ENCODE measurements around a stretch of chr10.

DNA sequence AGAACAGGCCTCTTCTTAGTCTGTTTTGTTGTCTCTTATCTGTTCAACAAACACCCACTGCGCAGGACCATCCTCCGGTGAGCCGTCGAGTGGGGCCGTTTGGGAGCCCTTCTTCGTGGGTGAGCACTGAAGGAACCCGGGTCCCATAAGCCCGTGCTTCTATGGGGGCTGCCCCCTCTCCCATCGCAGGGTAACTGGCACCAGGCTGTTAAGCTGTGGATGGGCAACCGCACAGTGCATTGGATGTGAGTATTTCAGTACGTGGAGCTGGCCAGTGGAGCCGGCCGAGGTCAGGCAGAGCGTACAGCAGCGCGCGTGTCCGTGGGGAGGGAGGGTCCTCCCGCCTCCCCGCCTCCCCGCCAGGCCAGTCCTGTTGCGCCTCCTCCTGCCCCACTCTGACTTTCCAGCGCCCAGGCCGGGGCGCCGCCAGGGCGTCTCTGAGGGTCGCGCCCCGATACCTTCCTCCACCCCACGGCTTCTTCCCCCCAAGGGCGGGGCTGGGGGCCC is 1.1 kb upstream of the PFKP start:
- PRO-cap, result no peak

DNA sequence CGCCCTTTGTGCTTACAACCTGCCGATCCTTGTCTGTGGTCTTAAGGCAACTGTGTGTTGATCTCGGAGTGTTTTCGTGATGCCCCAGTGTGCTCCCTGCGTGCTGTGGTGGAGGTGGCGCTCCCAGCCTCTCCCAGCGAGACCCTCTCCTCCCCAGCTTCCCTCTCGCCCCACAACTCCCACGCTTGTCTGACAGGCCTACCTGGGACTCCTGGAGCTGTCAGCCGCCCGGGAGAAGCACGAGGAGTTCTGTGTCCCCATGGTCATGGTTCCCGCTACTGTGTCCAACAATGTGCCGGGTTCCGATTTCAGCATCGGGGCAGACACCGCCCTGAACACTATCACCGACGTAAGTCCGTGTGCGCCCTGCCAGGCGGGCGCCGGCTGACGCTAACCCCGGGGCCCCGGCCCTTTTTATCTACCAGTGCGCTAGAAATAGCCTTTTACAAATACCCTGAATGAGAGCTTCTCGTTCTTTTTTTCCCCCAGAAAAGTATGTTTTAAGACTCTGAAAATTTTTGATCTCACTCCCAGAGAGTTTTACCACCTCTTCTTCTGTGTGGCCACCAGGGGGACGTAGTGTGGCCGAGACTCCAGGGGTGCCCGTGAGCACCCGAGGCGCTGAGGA is 52.5 kb downstream of the PFKP start:
- PRO-cap, result no peak

DNA sequence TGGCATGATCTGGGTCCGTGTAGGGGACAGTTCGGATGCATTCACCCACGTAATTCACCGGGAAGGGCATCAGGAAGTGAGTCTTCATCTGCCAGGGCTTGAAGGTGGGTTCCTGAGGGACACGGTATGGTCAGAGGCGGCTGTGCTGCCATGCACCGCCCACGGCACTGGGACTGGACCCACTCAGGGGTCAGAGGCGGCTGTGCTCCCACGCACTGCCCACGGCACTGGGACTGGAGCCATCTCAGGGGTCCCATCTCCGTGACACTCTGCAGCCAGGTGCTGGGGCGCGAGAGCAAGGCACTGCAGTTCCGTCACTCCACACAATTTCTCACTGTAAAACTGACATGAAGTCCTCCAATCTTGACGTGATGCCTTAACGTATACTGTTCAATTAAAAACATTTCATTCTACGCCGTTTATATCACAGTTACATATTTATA is 29.2 kb downstream of the PITRM1 start:
- PRO-cap, result no peak

GRCh38 chr10:3503326-3503907 is 281.6 kb downstream of the KLF6 start:
- PRO-cap, result no peak

DNA sequence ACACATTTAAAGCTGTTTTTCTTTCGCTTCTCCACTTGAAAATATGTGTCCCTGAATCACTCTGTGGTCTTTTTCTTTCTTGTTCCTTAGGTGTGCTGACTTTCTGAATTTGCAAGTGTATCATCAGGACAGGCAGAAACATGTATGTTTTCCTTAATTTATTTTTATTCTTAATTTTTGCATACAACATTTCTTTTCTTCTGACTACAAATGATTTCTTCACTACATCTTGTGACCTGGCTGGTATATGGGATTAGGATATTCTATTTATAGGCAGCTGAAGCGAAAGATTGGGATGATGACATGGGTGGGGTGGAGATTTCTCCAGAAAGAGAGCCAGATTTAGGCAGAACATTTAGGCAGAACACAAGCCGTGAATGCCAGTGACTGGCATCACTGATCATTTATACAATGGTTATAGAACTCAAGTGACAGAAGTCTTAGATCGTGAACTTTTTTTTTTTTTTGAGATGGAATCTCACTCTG is 256.8 kb downstream of the KLF6 start:
- PRO-cap, result no peak

- PRO-cap, result no peak
Observed at GRCh38 chr10:3567397-3567750, 217.6 kb downstream of the KLF6 start.

GRCh38 chr10:3720407-3721380 is 64.3 kb downstream of the KLF6 start:
- PRO-cap, result no peak

- PRO-cap, result no peak
Observed at GRCh38 chr10:3761223-3761639, 23.8 kb downstream of the KLF6 start.

- PRO-cap, result no peak
Observed at GRCh38 chr10:3764521-3765520, 20.2 kb downstream of the KLF6 start.

DNA sequence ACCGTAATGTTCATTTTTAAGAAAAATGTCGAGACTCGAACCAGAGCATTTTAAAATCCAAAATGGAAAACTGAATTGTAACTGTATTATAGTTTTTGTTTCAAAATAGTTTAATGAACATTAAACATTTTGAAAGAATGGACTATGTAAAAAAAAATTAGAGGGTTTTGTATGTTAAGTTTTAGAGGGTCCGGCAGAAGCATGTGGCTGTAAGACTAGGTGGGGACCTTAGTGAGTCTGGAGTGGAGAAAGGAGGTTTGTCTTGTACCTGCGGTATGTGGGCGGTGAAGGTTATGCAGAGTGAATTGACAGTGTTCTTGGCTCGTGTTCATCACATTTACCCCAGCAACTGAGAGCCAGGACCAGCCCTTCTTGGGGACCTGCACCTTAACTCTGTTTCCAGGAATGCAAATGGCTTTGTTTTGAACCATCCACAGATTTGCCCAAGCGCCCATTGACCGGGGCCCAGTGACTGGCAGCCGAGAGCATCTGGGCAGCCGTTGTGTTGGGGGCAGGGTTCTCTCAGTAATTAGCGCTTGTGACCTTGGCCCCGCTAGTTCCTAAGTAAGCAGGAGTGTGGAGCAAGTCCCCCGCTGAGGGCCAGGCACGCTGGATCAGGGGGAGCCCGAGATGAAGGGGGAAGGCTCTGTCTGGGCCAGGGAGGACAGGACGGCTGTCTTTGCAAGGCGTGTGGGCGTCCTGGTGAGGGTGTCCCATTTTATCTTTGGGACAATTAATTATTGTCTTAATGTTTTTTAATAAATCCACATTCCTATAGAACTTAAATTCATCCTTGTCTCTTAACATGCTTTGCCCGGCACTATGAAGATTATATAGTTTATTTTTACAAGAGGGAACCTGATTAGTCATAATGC is 1.5 kb upstream of the KLF6 start:
- PRO-cap, result bidirectional peak, plus-strand start at position 340 of the sequence, minus-strand start at position 230 of the sequence; bidirectional peak, plus-strand start at position 571 of the sequence, minus-strand start at position 395 of the sequence

GRCh38 chr10:3807171-3807506 is 22.1 kb upstream of the KLF6 start:
- PRO-cap, result no peak

- PRO-cap, result no peak
Observed at GRCh38 chr10:3861734-3861965, 76.6 kb upstream of the KLF6 start.

GRCh38 chr10:3866401-3866785 is 81.4 kb upstream of the KLF6 start:
- PRO-cap, result no peak

- PRO-cap, result no peak
Observed at GRCh38 chr10:3868256-3868631, 83.2 kb upstream of the KLF6 start.

GRCh38 chr10:3872348-3872628 is 87.3 kb upstream of the KLF6 start:
- PRO-cap, result no peak

DNA sequence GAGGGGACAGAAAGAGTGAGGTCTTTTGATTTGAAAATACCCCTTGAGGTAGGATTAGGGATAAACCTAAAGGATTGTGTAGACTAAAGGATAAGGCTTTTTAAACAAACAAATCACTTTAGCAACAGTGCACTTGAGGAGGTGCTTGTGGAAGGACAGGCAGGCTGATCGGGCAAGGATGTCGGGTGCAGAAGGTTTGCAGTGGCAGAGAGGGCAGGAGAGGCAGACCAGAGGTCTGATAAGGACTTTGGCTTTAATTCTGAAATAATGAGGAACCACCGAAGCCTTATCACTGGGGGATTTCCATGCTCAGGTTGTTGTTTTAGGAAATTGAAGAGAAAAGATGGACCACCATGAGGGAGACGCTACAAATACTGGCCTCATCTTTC is 119.4 kb upstream of the KLF6 start:
- PRO-cap, result no peak

DNA sequence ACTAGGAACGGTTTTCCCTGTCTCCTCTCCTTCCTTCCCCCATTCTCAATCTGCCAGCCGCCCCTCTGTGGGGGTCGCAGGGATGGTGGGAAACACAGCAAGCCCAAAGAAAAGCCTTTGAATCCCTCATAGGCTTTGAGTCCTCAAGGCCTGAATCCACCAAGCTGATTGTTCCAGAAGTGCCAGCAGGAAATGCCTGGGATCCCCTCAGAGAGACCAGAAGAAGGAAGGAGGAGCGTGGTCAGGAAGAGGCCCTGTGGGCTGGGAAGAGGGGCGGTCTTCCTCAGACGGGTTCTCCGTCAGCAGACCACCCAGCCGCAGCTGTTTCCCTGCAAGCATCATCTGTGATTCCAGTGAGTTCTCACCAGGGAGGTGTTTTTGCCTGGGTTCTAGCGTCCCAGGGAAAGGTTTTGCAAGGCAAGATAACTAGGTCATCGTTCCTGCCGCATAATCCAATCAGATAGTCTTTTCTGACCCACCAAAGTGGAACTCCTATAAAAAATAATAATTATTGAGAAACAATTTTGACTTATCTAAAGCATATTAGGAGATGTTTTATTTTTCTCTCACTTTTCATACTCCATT is 190.1 kb upstream of the KLF6 start:
- PRO-cap, result no peak

GRCh38 chr10:3978678-3979185 is 193.7 kb upstream of the KLF6 start:
- PRO-cap, result no peak

DNA sequence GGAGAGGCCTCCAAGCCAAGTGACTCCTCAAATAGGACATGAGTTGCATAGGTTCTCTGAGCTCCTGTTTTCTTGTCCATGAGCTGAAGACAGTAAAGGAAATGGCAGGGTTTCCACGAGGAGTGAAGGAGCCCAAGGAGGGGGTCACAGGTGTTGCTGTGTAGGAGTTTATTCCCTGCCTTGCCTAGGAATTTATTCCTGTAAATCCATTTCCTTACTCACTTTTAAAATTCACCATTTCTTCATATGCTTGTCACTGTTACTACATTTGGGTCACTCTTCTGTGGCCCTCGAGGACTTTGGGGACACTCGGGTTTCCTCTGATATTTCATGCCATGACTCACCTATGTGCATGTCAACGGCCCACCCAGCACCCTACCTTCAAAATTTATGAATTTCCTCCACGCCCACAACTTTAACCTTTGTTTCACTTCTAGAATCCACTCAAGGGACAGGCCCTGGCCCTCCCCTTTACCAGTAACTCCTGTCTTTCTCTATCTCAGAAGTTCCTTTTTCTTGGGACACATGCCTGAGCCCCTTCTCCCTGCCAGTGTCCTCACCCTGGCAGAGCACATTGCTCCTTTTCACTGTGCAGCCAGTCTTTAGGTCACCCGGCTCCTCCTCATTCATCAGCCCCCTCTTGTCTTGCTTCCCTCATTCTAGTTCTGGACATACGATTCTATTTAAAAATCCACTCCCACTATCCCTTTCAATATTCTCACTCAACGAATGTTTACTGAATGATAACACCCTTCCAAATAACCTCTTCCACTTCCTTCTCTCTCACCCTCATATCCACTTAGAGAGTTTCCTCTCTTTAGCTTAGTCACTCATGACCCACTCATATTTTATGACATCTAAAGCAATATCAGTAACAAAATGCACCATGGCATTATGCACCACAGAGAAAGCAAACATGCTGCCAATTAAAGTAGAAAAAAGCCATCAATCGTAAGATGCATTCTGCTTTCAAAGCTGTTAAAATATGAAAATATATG is 282.6 kb upstream of the KLF6 start:
- PRO-cap, result no peak

DNA sequence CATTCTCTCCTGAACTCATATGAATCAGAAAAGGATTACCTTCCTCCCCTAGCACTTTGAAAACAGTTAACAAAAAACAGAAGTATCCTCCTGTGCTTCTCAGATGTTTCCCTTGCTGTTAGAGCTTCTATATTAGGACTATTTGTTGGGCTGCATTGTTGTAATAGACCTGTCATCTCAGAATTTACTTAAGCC is 411.7 kb upstream of the KLF6 start:
- PRO-cap, result no peak

All from jejunum (tissue), 1 donor.